Aortic smooth muscle cell (primary cell): Measurements from ENCODE around the genes FBXW12, ATRIP and UCN2.

DNA sequence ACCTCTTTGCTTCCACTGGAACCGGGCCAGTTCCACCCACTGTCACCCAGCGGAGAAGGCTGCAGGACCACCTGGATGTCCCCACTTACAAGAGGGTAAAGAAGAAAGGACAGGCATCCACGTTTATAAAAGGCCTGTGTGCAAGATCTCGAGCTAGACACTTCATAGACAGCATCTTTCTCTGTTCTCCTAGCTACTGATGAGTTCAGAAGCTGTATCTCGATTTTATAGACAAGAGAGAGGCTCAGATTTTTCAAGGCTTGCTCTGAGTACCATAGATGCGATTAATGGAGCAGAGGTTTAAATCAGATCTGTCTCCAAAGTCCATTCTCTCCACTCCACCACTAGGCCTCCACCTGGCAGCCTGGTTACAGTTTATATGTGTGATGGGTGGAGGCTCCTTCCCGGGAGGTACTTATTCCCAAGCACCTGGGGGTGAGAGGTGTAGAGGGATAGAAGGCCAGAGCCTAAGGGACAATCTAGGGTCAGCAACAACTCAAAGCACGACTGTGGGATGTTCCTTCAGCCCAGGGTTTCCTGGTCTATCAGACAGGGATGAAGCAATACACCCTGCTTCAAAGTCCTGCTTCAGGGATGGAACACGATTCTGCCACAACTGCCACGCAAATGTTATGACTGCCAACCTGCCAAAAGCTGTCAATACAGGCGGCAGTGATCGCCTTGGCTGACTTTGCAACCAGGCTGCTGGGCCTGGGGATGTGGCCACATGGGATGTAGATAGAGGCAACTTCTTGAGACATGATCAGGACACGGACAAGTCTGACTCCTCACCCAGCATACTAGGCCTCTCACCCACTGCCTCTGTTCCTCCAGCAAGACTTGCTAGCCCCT lies 8.0 kb downstream of the CCDC12 start:
- RRBS, result no CpG with 5 or more reads among the region's 13 CpGs

DNA sequence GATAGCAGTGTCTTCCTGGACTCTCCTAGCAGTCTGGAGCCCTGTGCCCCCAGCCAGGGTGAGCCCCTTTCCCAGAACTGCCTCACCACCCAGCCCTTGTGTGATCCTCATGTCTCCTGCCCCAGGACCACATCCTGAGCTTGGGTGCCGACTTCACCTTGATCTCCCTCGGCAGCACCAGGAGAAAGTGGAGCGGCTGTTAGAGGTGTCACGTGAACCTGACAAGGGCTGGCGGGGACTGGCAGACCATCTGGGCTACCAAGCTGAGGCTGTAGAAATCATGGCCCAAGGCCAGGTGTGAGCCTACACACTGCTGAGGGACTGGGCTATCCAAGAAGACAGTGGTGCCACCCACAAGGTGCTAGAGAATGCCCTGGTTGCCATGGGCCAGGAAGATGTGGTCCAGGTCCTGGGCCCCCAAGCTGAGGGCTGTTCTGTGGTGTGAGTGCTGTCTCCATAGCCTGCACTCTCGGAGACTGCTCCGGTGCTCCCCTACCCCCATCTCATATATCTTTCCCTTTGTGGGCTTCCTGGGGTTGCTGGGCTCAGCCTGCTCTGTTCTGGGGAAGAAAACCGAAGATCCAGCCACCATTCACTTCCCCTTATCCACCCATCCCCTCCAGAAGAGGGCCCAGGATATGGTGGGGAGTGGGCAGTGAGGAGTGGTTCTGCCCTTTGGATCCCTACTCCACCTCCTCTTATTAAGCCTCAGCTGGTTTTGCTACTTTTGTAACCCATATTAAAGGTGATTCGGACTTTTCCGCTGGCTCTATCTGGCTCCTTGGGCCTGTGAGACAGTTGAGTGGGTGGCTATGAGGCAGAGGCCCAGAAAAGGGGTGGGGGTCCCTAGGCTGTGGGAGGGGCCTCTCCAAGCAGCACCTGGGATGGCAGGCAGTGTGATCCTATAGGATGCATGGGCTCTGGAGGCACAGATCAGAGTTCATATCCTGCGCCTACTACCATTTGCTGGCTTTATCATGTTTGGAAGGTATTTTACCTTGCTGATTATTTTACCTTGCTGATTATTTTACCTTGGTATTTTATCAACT lies 33.6 kb downstream of the NBEAL2 start:
- RRBS, result no CpG with 5 or more reads among the region's 11 CpGs

DNA sequence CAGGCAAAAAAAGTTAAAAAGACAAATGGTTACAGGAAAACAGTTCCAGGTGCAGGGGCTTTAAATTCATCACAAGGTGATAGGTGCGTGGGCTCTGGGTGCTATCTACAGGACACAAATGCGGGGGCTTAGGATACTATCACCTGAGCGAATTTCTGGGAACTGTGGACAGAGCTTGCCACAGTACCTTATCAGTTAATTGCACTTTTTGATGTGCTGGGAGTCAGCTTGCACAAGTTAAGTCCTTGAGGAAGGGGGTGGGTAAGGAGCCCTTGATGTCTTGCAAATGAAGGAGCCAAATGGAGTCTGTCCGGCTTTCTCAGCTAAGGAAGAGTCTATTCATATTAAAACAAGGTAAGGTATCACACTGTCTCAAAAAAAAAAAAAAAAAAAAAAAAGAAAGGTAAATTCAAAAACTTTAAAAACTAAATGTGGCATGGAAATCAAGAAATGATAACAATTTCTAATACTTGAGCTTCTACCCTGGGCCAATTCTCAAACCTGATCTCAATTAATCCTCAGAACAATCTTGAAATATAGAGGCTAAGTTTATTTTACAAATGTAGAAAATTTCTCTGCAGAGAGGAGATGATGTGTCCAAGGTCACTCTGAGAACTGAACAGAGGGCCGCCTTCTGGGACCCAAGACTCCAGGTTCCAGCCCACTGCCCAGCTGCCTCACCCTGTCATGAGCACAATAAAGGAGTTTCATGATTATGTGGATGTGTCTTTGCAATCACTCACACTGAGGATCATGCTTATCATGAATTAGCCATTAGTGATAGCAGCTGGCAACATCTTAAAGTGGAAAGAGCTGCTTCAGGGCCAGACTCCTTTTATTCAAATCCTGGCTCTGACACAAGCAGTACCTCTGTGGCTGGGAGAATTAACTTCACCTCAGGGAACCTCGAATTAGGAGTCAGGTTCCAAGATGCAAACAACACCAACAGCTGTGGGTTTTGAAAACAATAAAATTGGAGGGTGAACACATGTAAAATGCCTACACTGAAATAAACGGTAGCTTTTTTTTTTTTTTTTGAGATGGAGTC lies 6.3 kb upstream of the SCAP start:
- RRBS, result no CpG with 5 or more reads among the region's 7 CpGs

DNA sequence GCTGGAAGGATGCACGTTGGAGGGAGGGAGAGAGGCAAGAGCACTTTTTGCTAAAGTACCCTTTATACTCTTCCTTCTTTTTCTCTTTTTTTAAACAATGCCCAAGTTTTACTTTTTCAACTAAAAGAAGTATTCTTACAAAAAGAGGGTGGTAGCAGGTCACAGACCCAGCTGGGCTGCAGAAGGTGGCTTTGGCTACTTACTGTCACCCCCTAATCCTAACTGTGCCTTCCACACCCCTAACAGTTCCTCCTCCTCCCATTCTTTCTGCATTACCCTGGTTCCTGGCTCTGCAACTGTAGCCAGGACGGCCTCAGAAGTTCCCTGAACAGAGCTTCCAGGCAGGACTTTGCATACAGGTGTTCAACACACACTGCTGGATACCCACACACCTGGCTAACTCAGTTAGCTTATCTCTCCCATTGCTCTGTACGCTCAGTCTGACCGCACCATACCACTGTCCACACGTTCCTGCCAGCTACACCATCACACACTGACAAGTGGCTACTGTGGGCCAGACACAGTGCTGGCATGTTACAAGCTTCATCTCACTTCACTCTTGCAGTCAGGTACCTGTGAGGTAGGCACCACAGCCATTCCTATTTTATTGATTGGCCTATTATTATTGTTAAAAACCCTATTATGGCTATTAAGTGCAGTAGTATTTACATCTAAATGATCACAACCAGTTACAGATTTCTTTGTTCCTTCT lies 12.9 kb downstream of the ELP6 start:
- RRBS, result no CpG with 5 or more reads among the region's 5 CpGs

DNA sequence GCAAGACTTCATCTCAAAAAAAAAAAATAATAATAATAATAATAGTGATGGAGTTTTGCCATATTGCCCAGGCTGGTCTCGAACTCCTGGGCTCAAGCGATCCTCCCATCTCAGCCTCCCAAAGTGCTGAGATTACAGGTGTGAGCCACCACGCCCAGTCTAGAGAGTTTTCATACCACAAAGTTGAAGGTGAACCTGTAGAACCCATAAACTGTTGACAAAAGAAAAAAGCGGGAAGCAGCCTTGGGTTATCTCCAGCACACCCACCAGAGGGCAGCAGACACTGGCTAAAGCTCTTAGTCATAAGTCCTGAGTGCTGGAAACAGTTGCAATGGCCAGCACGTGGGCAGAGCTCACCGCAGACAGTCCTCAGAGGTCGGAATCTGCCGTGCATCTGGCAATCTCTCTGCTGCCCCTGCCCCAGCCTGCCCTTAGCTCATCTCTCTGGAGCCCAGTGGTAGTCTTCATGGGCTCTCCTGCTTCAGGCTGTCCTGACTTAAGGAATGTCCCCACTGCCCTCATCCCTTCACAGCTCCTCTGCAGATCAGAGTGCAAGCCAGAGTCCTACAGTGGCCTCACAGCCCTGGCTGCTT lies 8.6 kb upstream of the ELP6 start:
- RRBS, result no CpG with 5 or more reads among the region's 8 CpGs

DNA sequence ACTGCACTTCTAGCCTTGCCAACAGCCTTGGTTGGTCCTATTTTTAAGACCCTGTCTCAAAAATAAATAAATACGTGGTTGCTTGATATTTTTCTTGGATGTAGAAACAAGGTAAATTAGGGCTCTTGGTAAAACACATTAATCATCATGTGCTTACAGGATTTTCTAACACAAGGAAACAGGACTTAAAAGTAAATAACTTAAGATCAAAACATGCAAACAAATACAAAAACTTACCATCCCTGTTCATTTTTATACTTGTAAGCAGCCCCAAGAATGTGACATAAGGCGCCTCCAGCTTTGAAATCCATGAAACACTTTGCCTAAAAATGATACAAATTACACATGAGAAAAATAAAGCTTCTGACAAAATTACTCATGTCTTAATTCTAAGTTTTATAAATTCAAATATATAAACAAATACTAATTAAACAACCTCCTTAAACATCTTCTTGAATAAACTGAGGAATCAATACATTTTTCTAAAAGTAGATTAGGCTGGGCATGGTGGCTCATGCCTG lies 36.0 kb downstream of the SMARCC1 start:
- RRBS, result no CpG with 5 or more reads among the region's 2 CpGs

DNA sequence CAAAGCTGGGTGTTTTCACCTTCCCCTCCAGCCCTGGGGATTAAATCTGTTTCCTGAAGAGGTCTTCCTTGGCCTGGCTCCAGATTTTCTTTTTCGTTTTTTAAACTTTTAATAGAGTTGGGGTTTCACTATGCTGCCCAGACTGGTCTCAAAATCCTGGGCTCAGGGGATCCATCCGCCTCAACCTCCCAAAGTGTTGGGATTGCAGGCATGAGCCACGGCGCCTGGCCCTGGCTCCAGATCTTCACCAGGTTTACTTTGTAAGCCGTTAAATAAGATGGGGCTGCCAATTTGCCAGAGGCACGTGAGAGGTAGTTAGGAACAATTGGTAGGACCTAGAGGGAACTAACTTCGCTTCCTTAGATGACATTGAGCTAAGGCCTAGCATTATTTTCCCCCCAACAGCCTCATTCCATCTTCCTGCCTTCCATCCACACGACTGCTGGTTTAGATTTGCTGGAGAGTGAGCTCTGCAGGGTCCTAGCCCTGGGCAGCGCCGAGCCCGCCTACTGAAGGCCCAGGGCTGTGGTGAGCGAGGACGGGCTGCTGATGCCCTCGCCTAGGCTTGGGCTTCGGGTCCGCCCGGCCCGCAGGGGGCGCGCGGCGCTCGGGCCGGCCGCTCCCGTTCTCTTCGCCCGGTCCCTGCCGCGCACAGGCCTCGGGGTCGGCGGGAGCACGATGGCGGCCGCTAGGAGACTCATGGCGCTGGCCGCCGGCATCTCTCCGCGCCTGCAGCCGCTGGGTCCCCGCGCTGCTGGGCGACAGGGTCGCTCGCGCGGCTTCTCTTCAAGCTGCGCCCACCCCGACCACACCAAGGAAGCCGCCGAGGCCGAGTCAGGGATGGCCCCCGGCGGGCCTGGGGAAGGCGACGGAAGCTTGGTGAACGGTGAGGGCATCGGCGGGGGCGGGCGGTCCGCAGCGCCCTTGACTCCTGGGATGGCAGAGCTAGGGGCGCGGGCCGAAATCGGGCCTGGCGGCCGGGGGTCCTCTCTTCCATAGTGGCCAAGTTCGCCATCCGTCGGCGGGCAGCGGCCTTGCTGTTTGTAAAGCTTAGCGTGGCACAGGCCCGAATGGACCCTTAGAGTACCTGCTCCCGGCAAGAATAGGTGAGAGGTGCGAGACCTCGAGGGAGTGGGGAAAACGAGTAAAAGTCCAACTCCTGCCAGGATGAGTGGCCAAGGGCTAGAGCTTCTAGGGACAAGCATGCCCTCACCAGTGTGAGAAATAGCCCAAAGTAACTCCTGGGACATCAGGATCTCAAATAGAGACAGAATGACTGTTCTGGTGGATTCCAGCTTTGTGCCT lies 21.9 kb downstream of the DHX30 start:
- RRBS, result 1% methylated on average over 15 of the region's 82 CpGs

DNA sequence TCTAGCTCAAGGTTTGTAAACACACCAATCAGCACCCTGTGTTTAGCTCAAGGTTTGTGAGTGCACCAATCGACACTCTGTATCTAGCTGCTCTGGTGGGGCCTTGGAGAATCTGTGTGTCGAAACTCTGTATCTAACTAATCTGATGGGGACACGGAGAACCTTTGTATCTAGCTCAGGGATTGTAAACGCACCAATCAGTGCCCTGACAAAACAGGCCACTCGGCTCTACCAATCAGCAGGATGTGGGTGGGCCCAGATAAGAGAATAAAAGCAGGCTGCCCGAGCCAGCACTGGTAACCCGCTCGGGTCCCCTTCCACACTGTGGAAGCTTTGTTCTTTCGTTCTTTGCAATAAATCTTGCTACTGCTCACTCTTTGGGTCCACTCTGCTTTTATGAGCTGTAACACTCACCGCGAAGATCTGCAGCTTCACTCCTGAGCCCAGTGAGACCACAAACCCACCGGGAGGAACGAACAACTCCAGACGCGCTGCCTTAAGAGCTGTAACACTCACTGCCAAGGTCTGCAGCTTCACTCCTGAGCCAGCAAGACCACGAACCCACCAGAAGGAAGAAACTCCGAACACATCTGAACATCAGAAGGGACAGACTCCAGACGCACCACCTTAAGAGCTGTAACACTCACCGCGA lies 85.2 kb downstream of the DHX30 start:
- RRBS, result no CpG with 5 or more reads among the region's 20 CpGs

DNA sequence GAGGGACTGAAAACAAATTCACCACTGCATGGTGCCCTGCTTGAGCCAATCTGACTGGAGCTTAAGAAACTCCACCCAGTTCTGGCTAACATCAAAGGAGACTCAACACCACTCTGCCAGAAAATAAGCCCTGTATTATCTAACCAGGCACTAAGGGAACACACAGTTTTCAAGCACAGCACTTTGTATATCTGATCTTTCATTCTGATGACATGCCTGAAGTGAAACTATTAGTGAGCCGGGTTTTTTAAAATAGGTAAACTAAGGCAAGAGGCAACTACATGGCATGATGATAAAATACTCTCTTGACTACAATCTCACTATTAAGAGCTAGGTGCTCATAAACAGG lies 2.5 kb downstream of the MAP4 start:
- RRBS, result no CpG with 5 or more reads among the region's 1 CpG

- RRBS, result no CpG with 5 or more reads among the region's 9 CpGs
These were observed at the start of gene FBXW12 for GRCh38 chr3:48371870-48372337. Gene FBXW12 (plus strand): TSS chr3:48372219.

GRCh38 chr3:48399182-48400300 lies 27.5 kb downstream of the FBXW12 start:
- RRBS, result no CpG with 5 or more reads among the region's 7 CpGs

GRCh38 chr3:48423344-48423730 lies 6.5 kb downstream of the PLXNB1 start:
- RRBS, result 91% methylated on average over 5 of the region's 15 CpGs

DNA sequence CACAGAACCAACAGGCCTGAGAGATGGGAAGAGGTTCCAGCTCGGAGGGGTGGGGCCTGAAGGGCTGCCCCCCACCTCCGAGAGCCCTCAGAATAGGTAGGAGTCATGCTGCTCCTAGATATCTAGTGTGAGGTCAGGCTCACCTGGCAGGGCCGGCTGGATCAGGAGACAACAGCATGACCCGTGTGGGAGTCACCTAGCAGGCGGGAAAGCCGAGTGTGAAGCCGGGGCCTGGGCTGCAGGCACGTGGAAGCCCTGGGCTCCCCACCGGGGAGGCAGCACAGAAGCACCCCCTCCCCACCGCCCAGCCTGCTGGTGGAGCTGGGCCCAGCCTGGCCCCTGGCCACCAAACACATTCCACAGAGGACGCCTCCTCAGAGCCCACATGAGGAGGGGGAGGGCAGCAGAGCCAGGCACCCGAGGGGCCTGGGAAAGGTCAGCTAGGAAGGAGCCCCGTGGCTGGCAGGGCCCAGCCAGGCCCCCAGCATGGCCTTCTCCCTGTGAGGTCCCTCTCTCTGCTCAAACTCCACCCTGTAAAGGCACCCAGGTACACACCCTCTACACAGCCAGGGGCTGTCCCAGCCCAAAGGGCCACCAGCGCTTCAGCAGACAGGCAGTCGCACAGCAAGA lies 4.6 kb downstream of the PLXNB1 start:
- RRBS, result 44% methylated on average over 7 of the region's 15 CpGs

DNA sequence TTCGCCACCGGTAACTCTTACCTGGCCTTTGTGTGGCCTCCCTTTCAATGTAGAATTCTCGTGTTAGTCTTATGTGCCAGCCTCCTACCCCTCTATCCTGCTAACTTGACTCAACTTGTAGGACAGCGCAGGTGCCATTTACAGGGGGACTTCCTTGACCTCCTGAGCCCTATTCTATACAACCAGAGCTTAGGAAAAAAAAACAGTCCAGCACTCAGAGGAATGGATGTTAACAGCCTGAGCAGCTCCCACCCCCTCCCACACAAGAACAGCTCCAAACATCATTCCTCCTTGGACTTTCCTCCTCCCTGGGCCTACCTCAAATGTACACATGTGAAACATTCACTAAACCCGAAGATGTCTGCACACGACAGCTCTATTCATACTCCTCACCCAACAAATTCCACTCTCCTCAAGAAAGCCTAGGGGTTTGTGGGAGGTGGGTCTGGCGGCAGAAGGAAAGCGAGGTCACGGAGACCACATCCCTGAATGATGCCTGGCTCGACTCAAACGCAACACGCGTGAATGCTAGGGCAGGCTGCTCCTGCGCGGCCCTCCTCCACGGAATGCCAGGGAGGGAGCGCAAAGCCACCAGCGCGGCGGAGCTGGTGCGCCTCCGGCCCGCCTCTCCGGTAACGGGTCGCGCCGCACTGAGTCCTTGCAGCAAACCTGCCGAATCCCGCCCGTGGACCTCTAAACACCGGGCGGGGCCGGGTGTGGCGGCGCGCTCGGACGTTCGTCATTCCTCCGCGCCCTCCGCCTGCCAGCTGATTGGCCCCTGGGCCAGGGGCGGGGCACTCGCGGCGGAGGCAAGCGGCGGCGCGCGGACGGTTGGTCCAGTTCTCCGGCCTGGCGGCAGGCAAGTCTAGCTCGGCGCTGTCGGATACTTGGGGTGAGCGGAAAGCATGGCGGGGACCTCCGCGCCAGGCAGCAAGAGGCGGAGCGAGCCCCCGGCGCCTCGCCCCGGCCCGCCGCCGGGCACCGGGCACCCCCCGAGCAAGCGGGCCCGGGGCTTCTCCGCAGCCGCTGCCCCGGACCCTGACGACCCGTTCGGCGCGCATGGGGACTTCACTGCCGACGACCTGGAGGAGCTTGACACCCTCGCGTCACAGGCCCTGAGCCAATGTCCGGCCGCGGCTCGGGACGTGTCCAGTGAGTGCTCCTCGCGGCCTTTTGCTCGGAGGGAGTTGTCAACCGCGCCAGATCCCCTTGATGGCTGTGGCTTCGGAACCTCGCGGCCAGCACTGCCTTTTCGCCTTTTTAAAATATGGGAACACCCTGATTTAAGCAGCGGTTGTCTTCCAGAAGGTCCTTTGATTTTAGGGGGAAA lies at the start of gene ATRIP:
Gene ATRIP, plus strand, starts transcription at position 797 of the 1,330 bp plus-strand sequence.
- RRBS, result under 1% methylated on average over 18 of the region's 102 CpGs

DNA sequence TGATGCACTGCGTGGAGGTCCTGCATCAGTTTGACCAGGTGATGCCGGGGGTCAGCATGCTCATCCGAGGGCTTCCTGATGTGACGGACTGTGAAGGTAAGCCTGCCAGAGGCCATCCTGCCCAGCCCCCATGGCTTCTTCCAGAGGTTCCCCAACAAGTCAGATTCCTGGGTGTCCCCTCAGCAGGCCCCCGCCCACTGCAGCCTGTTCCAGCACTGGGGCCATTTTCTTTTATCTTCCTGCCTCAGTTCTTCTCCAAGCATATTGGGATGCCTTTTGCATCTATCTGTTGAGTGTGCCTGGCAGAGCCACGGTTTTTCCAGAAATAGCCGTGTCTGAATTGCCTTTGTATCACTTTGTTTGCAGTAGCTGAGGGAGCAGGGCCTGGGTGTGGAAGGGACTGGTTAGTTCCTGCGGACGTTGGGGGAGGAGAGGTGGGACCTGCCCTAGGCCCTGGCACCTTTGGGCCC lies 1.0 kb upstream of the TREX1 start:
- RRBS, result no CpG with 5 or more reads among the region's 9 CpGs

DNA sequence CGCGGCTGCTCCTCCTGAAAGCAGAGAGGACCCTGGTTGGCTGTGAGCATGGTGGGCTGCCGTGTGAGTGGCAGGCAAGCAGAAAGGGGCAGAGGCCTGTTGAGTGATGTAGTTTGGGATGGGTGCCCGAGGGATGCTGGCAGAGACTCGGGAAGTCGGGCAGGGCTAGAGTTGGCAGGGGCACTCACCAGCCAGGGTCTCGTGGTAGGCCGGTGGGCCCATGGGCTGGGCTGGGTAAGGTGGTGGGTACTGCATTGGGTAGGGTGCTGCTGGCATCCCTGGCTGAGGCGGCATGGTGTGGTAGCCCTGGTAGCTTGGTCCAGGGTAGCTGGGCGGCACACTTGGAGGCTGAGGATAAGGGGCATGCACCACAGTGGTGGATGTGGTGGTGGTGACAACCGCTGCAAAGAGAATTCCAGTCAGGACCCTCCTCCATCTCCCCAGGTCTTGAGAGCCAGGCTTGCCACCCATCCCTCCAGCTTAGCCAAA lies 3.2 kb downstream of the TREX1 start:
- RRBS, result no CpG with 5 or more reads among the region's 11 CpGs

GRCh38 chr3:48555167-48555998 lies 1.2 kb downstream of the PFKFB4 start:
- RRBS, result no CpG with 5 or more reads among the region's 12 CpGs

GRCh38 chr3:48563355-48564598 lies at the start of gene UCN2:
Gene UCN2 (minus strand): TSS chr3:48563781.
- RRBS, result 18% methylated on average over 1 of the region's 23 CpGs